Measurements from ENCODE around the gene CAPN14.

- RRBS: no CpG with 5 or more reads among the region's 15 CpGs
Observed at GRCh38 chr2:30447740-30448175, 712 bp downstream of the LCLAT1 start.

DNA sequence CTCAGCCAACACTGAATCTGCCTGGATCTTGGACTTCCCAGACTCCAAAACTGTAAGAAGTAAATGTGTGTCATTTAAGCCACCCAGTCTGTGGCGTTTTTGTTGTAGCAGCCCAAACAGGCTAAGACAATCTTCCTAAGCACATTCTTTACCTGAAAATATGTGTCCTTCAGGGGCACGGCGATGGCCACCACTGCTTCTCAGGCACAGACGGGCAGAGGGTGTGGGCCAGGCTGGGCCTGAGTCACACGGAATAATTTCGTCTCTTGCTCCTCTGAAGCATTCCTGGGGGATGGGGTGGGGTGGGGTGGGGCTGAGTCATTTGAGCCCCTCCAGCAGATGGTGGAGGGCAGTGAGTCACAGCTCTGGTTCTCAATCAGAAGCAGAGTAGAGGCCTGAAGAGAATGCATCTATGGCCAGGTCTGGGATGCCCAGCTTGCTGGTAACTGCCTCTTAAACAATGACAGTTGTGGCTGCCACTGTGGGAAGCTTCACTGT is 142.3 kb downstream of the CAPN13 start:
- RRBS: no CpG with 5 or more reads among the region's 6 CpGs

- RRBS: no CpG with 5 or more reads among the region's 1 CpG
Observed at GRCh38 chr2:30670793-30671259, 136.4 kb downstream of the CAPN13 start.

DNA sequence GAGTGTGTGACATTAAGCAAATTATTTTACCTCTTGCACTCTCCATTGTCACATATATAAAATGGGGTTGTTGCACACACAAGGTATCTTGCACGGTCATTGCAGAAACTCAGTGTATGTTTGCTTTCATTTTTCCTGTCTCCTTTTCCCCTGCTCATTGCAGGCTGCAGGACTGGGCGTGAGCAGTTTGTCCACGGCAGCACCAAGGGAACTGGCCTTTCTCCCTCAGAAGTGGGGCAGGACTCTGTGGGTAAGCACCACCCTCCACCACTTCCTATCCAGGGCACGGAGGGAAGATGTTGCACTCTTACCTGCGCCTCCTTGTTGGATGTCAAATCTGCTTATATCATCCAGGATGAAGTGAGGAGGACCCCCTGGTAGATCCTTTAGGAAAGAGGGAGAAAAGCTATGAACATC is 30.0 kb downstream of the CAPN13 start:
- RRBS: no CpG with 5 or more reads among the region's 5 CpGs

- RRBS: no CpG with 5 or more reads among the region's 4 CpGs
Observed at GRCh38 chr2:31217451-31217732, at the start of gene CAPN14. Gene CAPN14, minus strand, starts transcription at chr2:31217515.

DNA sequence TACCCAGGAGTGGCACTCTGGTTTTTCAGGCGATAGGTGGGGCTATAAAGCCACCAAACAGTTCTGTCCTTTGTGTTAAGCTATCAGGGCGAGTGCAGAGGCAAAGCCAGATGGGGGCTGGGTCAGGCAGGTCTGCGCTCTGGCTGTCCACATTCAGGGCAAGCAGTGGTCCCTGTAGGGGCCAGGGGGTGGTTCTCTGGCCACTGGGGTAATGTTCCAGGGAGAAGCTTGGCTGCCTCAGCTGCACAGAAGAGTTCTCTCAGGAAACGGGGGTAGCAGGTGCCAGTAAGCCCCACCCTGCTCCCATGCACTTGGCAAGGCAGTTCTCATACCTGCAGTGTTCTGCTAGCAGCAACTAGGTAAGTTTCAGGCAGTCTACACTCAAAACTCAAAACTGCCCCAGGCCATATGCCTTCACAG is 95.0 kb upstream of the SRD5A2 start:
- RRBS: no CpG with 5 or more reads among the region's 4 CpGs

- RRBS: no CpG with 5 or more reads among the region's 2 CpGs
Observed at GRCh38 chr2:31927316-31927957, 83.4 kb downstream of the MEMO1 start.

- RRBS: no CpG with 5 or more reads among the region's 6 CpGs
Observed at GRCh38 chr2:31980595-31981067, 30.2 kb downstream of the MEMO1 start.

GRCh38 chr2:32201166-32201753 is 35.6 kb downstream of the SLC30A6 start:
- RRBS: no CpG with 5 or more reads among the region's 6 CpGs

DNA sequence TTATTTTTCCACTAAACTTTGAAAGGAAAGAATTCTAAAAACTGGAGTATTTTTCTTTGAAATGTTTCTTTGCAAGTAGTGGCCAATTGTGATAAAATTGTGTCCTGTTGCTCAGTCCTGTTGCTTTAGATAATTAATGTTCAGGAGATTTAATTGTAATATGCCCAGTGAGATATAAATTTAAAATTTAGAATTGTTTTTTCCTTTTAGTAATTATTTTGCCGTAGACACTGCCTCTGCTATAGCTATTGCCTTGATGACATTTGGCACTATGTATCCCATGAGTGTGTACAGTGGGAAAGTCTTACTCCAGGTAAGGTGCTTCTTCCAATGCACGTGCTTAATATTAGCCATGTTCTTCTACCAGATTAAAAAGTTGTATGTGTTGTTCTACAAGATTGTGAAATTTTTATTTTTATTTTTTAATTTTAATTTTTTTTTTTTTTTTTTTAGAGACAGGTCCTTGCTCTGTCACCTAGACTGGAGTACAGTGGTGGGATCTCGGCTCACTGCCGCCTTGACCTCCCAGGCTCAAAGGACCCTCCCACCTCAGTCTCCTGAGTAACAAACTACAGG is 38.8 kb downstream of the SLC30A6 start:
- RRBS: no CpG with 5 or more reads among the region's 4 CpGs

DNA sequence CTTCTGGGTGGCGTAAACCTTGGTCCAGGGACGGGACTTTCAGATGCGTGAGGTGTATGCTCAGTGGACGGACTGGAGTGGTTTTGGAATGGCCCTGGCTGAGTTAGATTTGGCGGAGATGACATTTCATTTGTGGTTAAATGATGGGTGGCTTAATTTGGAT is 1.4 kb downstream of the BIRC6 start:
- RRBS: no CpG with 5 or more reads among the region's 5 CpGs

GRCh38 chr2:32471939-32472742 is 115.3 kb downstream of the BIRC6 start:
- RRBS: no CpG with 5 or more reads among the region's 9 CpGs

DNA sequence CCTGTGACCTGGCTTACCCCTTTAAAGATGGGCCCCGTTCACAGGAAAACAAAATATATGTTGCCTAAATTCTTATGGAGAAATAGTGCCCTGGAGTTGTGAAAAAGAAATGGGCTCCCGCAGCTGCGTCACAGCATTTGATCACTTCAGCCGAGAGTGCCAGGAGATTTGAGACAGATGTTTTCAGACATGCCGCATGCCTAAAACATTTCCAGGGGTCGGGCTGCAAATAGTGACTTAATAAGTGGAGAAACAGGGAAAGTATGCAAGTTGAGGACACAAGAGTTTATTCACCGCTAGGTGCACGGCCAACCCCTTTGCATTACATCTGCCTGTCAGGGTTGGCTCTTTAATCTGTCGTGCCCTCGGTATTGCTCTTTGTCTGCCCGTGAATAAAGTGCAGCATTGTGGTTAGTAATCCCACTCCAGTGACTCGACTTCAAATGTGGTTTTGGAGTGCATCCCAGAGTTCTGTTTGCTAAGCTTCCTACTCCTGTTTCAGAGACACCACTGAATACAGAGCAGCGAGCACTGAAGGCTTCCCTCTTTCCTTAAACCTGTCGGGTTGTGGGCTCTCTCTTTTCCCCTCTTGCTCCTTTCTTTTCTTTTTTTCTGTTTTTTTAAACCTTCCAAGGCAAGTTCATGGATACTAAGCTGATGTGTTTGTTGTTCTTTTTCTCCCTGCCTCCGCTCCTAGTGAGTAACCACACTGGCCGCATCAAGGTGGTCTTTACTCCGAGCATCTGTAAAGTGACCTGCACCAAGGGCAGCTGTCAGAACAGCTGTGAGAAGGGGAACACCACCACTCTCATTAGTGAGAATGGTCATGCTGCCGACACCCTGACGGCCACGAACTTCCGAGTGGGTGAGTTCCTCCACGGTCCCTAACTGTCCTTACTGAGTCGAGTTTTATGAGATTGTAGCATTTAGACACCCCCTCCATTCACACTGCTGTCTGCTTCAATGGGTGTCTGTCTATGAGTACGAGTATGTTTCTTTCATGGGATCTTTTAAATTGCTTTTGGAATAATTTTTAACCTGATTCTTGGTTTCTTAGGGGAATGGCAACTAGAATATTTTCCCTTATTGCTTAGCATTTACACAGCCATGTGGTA is 187.7 kb downstream of the LTBP1 start:
- RRBS: no CpG with 5 or more reads among the region's 24 CpGs

GRCh38 chr2:33212015-33212496 is 264.4 kb upstream of the RASGRP3 start:
- RRBS: no CpG with 5 or more reads among the region's 2 CpGs

GRCh38 chr2:33273260-33273918 is 203.1 kb upstream of the RASGRP3 start:
- RRBS: no CpG with 5 or more reads among the region's 1 CpG

- RRBS: no CpG with 5 or more reads among the region's 4 CpGs
Observed at GRCh38 chr2:33338514-33338890, 137.9 kb upstream of the RASGRP3 start.

GRCh38 chr2:33346549-33346921 is 129.9 kb upstream of the RASGRP3 start:
- RRBS: no CpG with 5 or more reads among the region's 14 CpGs

DNA sequence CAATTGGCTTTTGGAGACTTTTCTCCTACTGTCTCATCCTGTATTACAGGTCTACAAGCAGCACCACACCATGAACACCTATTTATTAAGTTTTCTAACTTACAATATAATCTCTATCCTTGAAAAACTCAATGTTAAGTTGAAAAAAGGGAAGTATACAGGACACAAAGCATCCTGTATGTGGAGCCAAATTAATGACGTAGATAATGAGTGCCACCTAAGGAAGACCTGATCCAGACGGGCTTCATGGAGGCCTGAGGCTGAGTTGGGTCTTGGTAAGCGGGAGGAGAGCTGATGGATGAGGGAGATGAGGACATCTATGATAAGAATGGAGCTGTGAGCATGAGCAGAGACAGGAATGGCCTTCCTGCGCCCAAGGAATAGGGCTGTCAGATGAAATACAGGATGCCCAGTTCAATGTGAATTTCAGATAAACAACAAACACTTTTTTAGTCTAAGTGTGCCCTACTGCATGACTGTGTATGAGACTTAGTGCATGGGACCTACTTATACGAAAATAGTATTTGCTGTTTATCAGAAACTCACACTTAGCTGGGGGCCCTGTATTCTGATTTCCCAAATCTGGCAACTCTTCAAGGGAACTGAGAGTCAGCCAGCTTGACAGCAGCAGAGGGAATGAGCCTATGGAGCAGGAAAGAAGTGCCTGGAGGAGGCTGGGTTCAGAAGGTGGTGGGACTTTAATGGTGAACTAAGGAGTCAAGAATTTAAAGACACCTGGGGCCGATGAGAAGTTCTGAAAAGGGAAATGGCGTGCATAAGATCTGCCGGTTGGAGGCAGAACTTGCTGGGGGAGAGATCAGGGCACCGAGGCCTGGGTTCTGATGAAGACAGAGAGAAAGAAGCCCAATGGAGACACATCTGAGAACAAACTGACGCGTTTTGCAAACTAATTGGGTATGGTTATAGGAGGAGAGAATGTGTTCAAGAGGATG is 37.1 kb upstream of the RASGRP3 start:
- RRBS: no CpG with 5 or more reads among the region's 11 CpGs

DNA sequence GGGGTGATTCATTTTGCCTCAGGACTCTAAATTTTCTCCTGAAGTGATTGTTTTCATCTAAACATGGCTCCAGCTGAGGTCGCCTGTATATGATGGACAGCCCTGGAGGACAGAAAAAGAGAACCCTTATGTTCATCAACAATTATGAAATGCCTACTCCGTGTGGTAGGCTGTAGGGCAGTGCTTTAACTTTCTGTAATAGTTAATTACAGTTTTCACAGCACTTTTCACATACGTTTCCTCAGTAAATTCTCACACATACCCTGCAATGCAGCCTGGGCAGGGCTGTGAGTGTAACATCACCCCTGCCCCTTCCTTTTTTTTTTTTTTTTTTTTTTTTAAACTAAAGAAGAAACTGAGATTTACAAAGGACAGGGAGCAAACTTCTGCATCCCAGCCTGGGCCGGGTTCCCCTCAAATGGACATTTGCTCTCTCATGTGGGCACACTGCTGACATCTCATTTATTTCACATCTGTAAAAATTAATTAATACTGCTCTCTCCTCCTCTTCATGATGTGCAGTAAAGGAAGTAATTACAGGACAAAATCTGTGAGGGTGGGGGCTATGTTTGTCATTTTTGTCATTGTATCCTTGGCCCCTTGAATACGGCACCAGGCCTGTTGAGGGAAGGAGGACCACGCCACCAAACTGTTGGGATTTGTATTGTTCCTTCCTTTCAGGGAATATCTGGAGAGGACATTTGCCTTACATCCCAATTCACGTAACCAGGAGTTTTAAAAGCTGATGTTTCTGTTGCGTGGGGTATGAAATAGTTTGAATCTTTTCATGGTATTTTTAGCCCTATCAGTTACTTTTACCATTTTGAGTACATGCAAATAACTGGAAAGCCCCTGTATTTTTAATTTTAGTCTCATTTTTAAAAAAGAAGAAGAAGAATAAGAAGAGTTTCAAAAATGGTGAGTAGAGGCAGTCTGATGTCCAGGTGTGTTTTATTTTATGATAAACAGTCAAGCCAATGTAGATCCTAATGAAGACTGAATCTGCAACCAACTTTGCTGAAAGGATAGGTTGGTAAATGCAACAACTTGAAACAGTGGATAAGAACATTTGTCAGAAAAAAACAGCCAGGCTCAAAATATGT is 54.1 kb downstream of the RASGRP3 start:
- RRBS: no CpG with 5 or more reads among the region's 8 CpGs